SK-N-SH (cell line): ENCODE measurements around a stretch of chr5.

- RRBS, result no CpG with 5 or more reads among the region's 2 CpGs
CAGE:
- cytosol, long polyA plus RNA, result no peak
- long polyA plus RNA, result no peak
- nucleus, long polyA plus RNA, result no peak
These were observed 2.0 kb downstream of the SDHA start for GRCh38 chr5:220135-220406.

DNA sequence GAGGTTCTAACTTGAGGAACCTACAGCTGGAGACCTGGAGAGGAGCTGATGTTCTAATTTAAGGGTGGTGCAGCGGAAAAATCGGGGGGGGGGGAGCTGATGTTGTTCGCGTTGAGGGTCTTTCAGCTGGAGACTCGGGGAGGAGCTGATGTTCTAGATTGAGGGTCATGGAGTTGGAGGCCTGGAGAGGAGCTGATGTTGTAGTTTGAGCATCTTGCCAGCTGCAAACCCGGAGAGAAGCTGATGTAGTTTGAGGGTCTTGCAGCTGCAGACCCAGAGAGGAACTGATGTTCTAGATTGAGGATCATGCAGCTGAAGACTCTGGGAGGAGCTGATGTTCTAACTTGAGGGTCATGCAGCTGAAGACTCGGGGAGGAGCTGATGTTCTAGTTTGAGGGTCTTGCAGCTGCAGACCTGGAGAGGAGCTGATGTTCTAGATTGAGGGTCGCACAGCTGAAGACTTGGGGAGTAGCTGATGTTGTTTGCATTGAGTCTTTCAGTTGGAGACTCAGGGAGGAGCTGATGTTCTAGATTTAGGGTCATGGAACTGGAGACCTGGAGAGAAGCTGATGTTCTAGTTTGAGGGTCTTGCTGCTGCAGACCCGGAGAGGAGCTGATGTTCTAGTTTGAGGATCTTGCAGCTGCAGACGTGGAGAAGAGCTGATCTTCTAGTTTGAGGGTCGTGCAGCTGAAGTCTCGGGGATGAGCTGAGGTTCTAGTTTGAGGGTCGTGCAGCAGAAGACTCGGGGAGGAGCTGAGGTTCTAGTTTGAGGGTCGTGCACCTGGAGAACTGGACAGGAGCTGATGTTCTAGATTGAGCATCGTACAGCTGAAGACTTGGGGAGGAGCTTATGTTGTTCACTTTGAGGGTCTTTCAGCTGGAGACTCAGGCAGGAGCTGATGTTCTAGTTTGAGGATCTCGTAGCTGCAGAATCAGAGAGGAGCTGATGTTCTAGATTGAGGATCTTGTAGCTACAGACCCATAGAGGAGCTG lies 11.0 kb downstream of the PDCD6 start:
- RRBS, result no CpG with 5 or more reads among the region's 17 CpGs
CAGE:
- cytosol, long polyA plus RNA, result no peak
- long polyA plus RNA, result no peak
- nucleus, long polyA plus RNA, result no peak

DNA sequence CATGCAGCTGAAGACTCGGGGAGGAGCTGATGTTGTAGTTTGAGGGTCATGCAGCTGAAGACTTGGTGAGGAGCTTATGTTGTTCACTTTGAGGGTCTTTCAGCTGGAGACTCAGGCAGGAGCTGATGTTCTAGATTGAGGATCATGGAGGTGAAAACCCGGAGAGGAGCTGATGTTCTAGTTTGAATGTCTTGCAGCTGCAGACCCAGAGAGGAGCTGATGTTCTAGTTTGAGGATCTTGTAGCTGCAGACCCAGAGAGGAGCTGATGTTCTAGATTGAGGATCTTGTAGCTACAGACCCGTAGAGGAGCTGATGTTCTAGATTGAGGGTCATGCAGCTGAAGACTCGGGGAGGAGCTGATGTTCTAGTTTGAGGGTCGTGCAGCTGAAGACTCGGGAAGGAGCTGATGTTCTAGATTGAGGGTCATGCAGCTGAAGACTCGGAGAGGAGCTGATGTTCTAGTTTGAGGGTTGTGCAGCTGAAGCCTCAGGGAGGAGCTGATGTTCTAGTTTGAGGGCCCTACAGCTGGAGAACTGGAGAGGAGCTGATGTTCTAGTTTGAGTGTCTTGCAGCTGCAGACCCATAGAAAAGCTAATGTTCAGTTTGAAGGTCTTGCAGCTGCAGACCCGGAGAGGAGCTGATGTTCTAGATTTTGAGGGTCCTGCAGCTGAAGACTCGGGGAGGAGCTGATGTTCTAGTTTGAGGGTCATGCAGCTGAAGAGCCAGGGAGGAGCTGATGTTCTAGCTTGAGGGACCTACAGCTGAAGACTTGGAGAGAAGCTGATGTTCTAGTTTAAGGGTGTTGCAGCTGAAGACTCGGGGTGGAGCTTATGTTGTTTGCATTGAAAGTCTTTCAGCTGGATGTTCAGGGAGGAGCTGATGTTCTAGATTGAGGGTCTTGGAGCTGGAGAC lies 12.0 kb downstream of the PDCD6 start:
- RRBS, result no CpG with 5 or more reads among the region's 10 CpGs
CAGE:
- cytosol, long polyA plus RNA, result no peak
- long polyA plus RNA, result no peak
- nucleus, long polyA plus RNA, result no peak

DNA sequence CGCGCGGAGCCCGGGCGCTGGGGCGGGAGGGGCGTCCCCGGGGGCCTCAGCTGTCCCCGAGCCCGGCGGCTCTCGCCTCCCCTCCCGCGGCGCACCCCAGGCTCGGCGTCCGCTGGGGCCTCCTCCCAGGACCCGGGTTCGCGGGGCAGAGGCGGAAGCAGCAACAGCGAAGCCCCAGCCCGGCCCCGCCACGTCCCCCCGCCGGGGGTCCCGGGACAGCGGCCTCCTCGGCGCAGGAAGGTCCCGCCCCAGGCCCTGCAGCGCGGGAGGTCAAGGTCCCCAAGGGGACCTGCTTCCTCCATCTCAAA lies 30.4 kb downstream of the EXOC3 start:
- RRBS, result under 1% methylated on average over 24 of the region's 35 CpGs
CAGE:
- cytosol, long polyA plus RNA, result no peak
- long polyA plus RNA, result no peak
- nucleus, long polyA plus RNA, result no peak

- RRBS, result no CpG with 5 or more reads among the region's 30 CpGs
CAGE:
- cytosol, long polyA plus RNA, result no peak
- long polyA plus RNA, result no peak
- nucleus, long polyA plus RNA, result no peak
These were observed 14.9 kb upstream of the SLC9A3 start for GRCh38 chr5:538947-539706.

- RRBS, result no CpG with 5 or more reads among the region's 15 CpGs
CAGE:
- cytosol, long polyA plus RNA, result no peak
- long polyA plus RNA, result no peak
- nucleus, long polyA plus RNA, result no peak
These were observed 24.0 kb upstream of the SLC9A3 start for GRCh38 chr5:548104-548728.

GRCh38 chr5:554997-555466 lies 30.8 kb upstream of the SLC9A3 start:
- RRBS, result 26% methylated on average over 3 of the region's 20 CpGs
CAGE:
- cytosol, long polyA plus RNA, result no peak
- long polyA plus RNA, result no peak
- nucleus, long polyA plus RNA, result no peak

- RRBS, result 88% methylated on average over 1 of the region's 22 CpGs
CAGE:
- cytosol, long polyA plus RNA, result no peak
- long polyA plus RNA, result no peak
- nucleus, long polyA plus RNA, result no peak
These were observed 32.7 kb upstream of the SLC9A3 start for GRCh38 chr5:556804-557475.

DNA sequence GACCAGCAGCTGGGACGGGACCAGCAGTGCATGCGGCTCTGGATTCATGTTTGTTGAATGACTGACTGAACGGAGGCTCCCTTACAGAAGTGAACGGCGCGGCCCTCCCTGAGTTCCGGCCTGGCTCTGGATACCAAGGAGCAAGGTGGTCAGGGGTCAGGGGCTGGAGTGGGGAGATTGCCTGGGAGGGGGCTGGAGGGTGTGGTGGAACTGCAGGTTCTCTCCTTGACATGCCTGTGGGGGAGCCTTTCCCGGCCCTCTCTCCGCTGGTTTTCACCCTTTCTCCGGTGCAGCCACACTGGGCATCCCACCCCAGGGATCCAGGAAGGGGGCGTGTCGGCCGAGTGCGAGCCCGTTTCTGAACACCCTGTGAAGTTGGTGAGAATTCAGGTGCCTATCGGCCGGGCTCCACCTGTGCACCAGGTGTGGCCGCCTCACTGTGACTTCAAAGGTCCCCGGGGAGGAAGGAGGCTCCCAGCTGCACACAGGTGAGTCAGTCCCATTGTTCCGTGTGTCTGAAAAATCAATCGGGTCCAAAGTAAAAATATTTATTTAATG lies 11.0 kb upstream of the CEP72 start:
- RRBS, result 77% methylated on average over 4 of the region's 21 CpGs
CAGE:
- cytosol, long polyA plus RNA, result no peak
- long polyA plus RNA, result no peak
- nucleus, long polyA plus RNA, result no peak

DNA sequence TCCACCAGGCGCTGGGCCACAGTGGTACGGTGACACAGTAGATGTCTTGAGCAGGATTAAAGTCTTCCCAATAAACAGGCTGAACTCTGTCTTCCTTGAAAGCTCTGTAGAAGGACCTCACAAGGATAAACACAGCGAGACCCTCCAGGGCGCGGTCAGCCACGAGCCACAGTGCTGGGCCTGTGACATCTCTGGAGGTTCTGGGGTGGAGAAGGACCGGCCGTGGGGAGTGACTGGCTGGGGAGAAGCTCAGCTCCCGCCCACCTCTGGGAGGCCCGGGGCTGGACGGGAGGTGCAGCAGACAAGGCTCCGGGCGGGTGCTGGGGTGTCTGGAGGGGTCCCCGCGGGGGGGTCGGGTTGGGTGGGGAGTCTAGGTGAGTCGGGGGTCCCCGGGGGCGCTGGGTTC lies 583 bp upstream of the CEP72 start:
- RRBS, result 3% methylated on average over 11 of the region's 19 CpGs
CAGE:
- cytosol, long polyA plus RNA, result no peak
- long polyA plus RNA, result no peak
- nucleus, long polyA plus RNA, result no peak

GRCh38 chr5:671897-672643 lies 21.1 kb downstream of the TPPP start:
- RRBS, result 0% methylated on average over 1 of the region's 17 CpGs
CAGE:
- cytosol, long polyA plus RNA, result no peak
- long polyA plus RNA, result no peak
- nucleus, long polyA plus RNA, result no peak

DNA sequence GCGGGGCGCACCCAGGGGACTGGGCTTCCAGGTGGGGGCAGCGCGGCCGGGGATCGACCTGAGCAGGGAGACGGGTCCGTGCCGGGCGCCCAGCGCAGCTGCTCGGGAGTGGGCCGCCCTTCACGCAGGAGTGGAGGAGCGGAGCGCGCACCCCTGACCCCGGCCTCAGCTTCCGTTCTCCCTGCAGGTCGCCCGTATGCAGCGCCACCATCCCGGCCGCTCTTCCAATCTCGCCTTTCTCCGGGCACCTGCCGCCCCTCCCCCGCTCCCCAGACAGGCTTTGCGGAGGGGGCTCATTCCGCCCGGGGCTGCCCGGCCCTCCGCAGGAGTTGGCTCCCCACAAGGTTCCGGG lies 718 bp upstream of the TPPP start:
- RRBS, result no CpG with 5 or more reads among the region's 34 CpGs
CAGE:
- cytosol, long polyA plus RNA, result no peak
- long polyA plus RNA, result no peak
- nucleus, long polyA plus RNA, result no peak

DNA sequence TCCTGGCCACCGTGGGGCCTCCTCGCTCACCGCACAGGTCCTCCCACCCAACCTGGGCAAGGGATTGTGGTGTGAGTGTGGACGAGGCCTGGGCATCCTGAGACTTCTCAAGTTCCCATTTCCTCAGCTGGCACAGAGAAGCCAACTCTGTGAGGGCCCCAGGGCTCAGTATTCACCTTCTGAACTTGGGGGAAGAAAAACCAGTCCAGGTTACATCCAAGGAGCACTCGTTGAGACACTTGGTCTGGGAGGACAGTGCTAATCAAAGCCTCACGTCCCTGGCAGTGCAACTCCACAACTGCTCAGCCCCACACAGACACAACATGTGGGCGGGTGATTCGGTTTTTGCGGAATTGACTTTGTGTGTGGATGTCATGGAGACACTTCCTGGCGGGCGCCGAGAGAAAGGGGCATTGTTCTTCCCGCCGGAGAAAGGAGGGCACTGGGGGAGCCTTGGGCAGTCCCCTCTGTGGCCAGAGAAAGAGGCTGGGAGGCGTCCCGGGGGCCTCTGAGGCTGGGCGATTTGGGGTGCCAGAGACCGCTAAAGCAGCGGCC lies 28.5 kb upstream of the NKD2 start:
- RRBS, result 56% methylated on average over 3 of the region's 19 CpGs
CAGE:
- cytosol, long polyA plus RNA, result no peak
- long polyA plus RNA, result no peak
- nucleus, long polyA plus RNA, result no peak

DNA sequence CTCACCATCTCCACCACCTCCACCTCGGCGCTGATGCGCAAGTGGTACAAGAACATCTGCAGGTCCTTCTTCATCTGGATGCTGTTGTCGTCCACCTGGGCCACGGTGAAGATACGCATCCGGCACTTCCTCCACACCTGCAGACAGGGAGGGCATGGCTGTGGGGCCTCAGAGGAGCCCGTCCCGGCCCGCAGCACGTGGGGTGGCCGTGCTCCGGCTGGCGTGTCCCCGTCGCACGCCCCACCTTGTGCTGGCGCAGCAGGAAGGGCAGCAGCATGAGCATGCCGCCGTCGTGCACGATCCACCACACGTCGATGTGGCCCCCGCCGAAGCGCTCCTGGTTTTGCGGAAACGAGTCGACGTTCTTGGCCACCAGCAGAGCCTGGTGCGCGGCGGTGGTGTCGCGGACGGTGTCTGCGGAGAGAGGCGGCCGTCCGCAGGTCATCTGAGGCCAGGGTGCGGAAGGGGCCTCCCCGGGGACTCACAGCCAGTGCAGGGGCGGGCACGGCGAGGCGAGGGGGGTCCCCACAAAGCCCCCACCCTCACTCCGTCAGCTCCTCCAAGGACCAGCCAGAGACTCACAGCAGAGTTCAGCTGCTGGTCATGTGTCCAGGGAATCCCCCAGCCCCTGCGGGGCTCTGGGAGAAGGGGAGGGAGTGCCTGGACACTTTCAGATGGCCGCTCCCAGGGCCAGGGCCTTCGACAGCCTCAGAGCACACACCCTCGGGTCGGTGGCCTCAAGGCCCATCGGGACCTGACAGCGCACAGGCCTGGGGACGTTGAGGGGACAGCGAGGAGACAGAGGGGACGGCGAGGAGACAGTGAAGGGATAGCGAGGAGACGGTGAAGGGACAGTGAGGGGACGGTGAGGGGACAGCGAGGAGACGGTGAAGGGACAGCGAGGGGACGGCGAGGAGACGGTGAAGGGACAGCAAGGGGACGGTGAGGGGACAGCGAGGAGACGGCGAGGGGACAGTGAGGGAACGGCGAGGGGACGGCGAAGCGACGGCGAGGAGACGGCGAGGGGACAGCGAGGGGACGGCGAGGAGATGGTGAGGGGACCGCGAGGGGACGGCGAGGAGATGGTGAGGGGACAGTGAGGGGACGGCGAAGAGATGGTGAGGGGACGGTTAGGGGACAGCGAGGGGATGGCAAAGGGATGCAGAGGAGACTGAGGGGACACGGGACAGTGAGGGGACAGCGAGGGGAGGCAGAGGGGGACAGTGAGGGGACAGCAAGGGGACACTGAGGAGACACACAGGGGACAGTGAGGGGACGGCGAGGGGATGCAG lies 47.6 kb downstream of the SLC12A7 start:
- RRBS, result 94% methylated on average over 3 of the region's 96 CpGs
CAGE:
- cytosol, long polyA plus RNA, result no peak
- long polyA plus RNA, result no peak
- nucleus, long polyA plus RNA, result no peak

DNA sequence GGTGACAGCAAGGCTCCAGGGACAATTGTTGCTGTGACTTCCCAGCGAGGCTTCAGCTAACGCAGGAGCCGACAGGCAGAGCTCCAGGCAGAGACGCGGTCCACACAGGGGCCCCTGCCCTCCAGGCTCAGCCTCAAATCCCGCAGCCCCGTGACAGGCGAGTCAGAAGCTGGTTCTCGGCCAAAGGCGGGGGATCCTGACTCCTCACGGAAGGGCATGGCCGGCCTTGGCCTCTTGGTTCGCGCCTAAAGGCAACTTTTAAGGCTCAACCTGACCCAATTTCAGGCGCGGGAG lies 21.3 kb downstream of the SLC12A7 start:
- RRBS, result no CpG with 5 or more reads among the region's 16 CpGs
CAGE:
- cytosol, long polyA plus RNA, result no peak
- long polyA plus RNA, result no peak
- nucleus, long polyA plus RNA, result no peak

- RRBS, result 83% methylated on average over 8 of the region's 40 CpGs
CAGE:
- cytosol, long polyA plus RNA, result no peak
- long polyA plus RNA, result no peak
- nucleus, long polyA plus RNA, result no peak
These were observed 18.7 kb downstream of the SLC12A7 start for GRCh38 chr5:1093036-1093749.

DNA sequence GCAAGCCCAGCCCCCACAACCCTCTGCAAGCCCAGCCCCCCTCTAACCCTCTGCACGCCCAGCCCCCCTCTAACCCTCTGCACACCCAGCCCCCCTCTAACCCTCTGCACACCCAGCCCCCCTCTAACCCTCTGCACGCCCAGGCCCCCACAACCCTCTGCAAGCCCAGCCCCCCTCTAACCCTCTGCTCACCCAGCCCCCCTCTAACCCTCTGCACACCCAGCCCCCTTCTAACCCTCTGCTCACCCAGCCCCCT lies 13.8 kb downstream of the SLC12A7 start:
- RRBS, result no CpG with 5 or more reads among the region's 2 CpGs
CAGE:
- cytosol, long polyA plus RNA, result no peak
- long polyA plus RNA, result no peak
- nucleus, long polyA plus RNA, result no peak

GRCh38 chr5:1129353-1129673 lies 17.4 kb upstream of the SLC12A7 start:
- RRBS, result no CpG with 5 or more reads among the region's 13 CpGs
CAGE:
- cytosol, long polyA plus RNA, result no peak
- long polyA plus RNA, result no peak
- nucleus, long polyA plus RNA, result no peak

- RRBS, result 78% methylated on average over 5 of the region's 14 CpGs
CAGE:
- cytosol, long polyA plus RNA, result no peak
- long polyA plus RNA, result no peak
- nucleus, long polyA plus RNA, result no peak
These were observed 41.5 kb upstream of the SLC12A7 start for GRCh38 chr5:1153286-1153929.

GRCh38 chr5:1251770-1252573 lies 26.8 kb downstream of the SLC6A18 start:
- RRBS, result 35% methylated on average over 4 of the region's 20 CpGs
CAGE:
- cytosol, long polyA plus RNA, result no peak
- long polyA plus RNA, result no peak
- nucleus, long polyA plus RNA, result no peak